Subcutaneous preadipocyte (primary cell): ENCODE data around the genes ATP12A and NUP58.

- CAGE, long polyA plus RNA, result no peak
Observed at GRCh38 chr13:23946095-23946325, 56.8 kb upstream of the MIPEP start.

GRCh38 chr13:24063241-24063966, 97.1 kb upstream of the SPATA13 start:
- CAGE, long polyA plus RNA, result no peak

- CAGE, long polyA plus RNA, result no peak
Observed at GRCh38 chr13:24164310-24165483, 4.2 kb downstream of the SPATA13 start.

GRCh38 chr13:24183743-24184239, 23.3 kb downstream of the SPATA13 start:
- CAGE, long polyA plus RNA, result no peak

DNA sequence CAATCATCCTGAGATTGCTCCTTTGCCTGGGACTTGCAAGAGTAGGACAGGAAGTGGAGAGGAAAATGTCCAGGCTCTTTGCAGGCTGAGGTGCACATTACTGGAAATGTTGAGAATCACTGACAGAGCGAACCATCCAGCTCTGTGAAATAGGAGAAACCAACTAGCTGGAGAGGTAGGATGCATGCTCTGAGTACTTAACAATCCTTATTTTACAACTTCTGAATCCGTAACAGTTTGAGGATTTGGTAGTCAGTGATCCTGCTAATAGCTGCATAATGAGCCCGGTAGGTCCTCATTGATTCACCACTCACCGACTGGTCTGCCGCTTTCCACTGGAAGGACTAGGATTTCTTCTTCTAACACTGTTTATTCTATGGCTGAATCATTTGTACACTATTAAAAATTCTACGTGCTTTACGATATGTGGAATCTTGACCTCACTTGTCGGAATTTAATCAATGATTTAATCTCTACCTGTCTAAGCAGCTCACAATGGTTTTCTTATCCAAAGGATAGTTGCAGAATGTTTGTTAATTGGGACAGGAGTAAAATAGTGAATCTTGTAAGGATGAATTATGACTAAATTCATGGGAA, 33.9 kb downstream of the SPATA13 start:
- CAGE, long polyA plus RNA, result no peak

GRCh38 chr13:24223770-24224295, 63.3 kb downstream of the SPATA13 start:
- CAGE, long polyA plus RNA, result no peak

DNA sequence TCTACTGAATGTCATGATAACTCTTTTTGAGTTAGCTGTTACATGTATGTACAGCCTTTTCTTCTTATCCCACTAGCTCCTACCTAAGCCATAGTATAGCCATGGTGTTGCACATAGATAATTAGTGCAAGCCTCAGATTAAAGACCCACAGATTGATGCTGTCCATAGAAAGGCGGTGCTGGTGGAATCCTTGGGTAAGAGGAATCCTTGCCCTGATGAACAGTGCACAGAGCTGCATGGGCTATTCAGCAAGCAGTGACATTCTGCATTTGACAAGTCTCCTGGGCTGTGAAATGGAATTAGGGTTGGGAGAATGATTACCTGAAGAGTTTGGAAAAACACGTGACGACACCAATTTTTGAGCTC, 21.0 kb upstream of the C1QTNF9 start:
- CAGE, long polyA plus RNA, result no peak

DNA sequence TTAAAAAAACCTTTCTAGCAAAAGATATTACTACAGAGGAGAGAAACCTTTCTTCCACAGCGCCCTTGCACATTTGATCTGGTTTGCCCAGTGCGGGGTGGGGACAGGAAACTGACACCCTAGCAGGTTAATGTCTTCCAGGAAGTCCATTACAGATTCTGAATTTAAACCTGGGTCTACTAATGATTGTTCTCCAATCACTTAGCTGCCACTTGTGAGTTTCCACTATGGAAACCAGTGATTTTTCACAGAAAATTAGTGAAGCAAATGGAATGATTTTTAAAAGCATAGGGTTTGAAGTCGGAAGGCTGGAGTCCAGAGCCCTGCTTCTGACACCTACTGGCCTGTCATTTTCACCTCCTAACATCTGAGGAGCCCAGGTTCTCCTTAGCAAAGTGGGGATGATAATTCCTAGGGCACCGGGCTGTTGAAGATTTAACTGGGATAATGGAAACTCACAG, 53.6 kb upstream of the ATP12A start:
- CAGE, long polyA plus RNA, result no peak

GRCh38 chr13:24680203-24680901, at the start of gene ATP12A:
Gene ATP12A, plus strand, starts transcription at chr13:24680408.
- CAGE, long polyA plus RNA, result no peak

- CAGE, long polyA plus RNA, result no peak
Observed at GRCh38 chr13:24905295-24906412, 17.0 kb downstream of the CENPJ start.

DNA sequence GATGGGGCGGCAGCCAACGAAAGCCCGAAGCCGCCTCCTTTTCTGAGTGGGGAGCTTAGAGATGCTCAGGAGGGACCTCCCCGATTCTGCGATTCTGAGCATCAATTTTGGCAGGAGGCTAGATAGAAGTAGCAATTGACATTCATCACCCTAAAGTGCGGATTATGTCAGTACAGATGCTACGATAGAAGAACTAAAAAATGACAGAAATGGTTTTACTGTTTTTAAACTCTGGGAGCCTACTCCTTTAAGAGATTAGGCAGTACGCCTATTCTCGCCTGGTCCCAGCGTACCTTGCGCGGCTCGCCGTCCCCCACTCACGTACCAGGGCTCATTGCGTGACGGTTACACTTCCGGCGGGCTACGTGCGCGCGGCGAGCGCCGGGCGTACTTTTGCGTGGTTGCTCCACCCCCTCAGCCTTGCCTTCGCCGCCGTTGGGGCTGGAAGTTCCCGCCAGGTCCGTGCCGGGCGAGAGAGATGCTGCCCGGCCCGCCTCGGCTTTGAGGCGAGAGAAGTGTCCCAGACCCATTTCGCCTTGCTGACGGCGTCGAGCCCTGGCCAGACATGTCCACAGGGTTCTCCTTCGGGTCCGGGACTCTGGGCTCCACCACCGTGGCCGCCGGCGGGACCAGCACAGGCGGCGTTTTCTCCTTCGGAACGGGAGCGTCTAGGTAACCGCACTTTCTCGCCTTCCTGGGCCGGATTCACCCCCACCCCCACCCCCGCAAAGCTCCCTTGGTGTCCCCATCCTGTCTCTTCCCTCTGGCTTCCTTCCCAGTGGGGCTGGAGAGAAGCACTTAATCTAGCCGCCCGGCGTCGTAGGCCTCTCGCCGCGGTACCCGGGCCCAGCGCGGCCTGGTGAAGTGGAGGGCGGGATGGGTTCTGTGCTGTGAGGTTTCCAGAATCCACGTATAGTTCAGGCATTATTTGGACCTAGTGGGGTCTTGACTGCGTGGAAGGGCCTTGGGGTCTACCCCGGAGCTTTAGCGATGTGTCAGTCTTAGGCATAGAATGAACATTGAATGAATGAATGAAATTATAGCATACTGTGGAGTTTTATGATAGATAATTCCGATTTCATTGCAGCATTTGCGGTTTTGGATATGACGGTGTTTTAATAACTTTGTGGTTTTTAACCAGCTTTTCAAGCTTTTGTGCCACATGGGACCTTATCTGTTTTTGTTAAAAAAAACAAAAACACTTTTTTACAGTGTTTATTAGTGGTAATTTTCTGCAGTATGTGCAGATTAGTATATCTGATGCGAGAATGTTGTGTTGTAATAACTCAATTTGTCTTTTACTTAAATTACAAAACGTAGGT, at the start of gene NUP58:
Gene NUP58 (plus strand): TSS at position 417 of the 1,322 bp plus-strand sequence.
- CAGE, long polyA plus RNA, result no peak

DNA sequence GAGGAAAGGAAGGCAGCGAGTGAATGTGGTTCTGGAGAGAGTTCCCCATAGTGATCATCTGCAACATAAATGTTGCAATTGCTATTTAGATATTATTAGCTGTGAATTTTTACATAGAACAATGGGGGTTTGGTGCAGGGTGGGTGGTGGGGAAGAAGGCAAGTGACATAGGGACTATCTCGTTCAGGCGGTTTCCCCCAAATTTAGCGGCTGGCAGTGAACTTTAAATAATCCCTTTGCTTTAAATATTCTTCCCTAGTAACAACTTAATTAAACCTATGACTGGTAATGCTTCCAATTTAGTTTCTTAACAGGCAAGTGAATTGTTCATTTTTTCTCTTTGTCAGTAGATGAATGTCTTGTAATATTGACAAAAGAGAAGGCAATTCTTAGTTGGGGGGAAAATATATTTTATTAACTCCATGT, 1.3 kb downstream of the CDK8 start:
- CAGE, long polyA plus RNA, result no peak

GRCh38 chr13:26561258-26561954, 3.9 kb downstream of the WASF3 start:
- CAGE, long polyA plus RNA, result no peak

DNA sequence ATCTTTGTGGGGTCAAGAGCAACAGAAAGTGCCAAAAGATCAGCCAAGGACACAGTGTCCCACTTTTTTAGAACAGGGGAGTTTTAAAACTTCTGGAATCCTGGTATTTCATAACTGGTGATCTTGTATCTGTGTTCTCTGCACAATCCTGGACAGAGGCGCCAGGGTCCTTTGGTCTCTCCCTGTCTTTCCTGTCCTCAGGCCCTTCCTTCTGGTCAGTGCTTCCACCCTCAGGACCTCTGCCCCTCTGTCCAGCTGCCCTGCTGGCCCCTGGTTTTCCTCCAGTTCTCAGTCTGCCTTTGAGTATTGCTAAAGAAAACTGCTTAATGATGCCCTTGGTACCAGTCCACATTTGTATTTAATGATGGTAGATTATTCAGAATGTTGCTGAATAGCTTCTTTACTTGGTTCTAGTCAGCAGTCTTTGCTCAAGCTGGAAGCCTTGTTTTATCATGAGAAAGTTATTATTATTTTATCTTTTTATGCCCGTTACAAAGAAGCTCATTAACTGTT, 47.4 kb downstream of the WASF3 start:
- CAGE, long polyA plus RNA, result no peak

GRCh38 chr13:26785284-26785719, 24.7 kb upstream of the GPR12 start:
- CAGE, long polyA plus RNA, result no peak

GRCh38 chr13:27099437-27099943, 72.1 kb downstream of the USP12 start:
- CAGE, long polyA plus RNA, result no peak

GRCh38 chr13:27299051-27299304, 28.3 kb downstream of the RASL11A start:
- CAGE, long polyA plus RNA, result no peak

DNA sequence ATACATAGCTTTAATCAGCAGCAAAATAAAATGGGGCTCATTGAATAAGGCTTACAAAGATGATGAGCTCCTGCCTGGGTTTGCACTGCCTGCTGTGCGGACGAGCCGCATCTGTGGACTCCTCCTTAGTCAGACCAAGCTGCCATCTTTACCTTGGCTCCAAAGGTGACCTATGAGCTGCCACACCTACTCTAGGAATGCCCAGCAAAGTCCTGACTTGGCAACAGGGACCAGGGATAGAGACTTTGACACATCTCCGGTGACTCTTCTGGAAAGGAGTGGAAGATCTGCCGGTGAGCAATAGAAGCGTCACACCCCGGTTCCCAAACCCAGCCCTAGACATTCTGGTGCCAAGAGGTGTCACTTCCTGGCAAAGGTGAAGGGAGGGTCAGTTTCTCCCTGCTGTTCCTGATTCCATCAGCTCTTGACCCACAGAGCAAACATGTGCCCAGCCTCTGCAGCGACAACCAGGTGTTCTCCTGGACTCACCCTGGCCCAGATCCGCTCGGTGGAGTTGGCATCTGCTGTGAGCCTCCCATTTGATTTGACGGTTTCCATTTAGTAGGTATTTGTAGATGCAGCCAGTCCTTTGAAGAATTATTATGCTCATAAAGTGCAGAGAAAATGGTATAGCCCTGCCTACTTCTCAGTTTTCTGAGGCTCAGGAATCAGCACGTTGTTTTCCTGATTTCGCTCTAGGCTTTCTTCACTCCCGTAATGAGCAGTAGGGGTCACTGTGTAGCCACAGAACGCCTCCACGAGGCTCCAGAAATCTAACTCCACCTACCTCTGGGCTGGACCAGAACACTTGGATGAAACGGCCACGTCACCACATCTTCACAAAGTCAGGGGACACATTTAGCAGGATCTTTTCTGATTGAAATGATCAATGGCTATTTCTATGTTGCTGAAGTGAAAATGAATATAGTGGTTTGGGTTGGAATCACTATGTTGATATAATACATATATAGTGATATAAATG, 50.0 kb upstream of the GTF3A start:
- CAGE, long polyA plus RNA, result no peak

GRCh38 chr13:28022874-28023313, 34.4 kb upstream of the URAD start:
- CAGE, long polyA plus RNA, result no peak

DNA sequence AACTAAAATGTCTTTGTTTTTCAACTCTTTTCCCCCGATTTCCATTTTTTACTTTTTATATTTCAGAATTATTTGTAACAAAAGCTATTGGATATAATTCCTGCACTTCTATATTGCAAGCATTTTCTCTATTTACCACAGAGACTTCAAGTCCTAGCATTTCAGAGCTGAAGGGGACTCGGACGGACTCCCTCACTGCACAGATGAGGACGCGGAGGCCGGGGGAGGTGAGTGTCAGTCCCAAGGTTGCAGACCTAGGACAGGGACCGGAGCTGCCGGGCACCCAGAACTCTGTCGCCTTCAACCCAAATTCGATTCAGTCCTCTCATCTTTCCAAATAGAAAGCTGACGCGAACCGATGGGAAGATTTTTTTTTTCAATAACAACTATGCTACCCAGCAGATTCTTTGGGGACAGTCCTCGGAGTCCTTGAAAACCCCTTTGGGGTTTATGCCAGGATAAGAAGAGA, 984 bp downstream of the FLT3 start:
- CAGE, long polyA plus RNA, result no peak